Airway epithelial cell (primary cell): ENCODE measurements around a stretch of chr2.

DNA sequence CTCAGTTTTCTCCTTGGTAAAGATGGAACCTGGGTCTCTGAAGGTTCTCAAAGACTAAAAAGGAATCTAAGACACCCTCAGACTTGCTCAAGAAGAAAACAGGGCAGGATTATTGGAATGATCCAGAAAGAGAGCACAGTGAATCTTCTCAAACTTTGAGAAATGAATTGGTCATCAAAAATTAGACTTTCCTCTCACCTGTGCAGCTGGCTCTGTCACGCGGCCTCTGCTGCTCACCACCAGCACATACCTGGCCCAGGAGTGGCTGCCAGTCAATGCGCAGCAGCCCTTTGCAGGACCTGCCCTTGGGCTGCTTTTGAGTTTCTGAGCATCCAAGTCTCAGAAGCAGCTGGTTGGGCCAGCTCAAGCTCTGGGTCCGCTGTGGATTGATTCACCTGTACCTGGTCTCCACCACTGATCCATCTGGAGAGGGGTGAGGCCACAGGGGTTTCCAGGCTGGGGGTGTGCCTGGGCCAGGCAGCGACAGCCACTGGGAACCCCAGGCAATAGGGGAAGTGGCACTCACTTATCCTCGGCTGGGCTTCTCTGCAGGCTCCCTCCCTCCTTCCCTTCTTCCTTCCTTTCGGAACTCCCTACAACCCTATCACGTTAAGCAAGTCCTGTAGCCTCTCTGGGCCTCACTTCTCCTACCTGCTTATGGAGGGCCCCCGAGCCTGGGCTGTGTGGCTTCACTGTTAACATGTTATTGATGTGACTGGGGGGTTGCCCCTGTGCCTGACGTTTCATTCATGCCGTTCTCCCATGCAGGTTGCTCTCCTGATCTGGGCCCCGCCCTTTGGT, 48.0 kb downstream of the SH3BP4 start:
- RAMPAGE, long total RNA, result no peak

- RAMPAGE, long total RNA, result no peak
Observed at GRCh38 chr2:235066947-235067299, 115.1 kb downstream of the SH3BP4 start.

DNA sequence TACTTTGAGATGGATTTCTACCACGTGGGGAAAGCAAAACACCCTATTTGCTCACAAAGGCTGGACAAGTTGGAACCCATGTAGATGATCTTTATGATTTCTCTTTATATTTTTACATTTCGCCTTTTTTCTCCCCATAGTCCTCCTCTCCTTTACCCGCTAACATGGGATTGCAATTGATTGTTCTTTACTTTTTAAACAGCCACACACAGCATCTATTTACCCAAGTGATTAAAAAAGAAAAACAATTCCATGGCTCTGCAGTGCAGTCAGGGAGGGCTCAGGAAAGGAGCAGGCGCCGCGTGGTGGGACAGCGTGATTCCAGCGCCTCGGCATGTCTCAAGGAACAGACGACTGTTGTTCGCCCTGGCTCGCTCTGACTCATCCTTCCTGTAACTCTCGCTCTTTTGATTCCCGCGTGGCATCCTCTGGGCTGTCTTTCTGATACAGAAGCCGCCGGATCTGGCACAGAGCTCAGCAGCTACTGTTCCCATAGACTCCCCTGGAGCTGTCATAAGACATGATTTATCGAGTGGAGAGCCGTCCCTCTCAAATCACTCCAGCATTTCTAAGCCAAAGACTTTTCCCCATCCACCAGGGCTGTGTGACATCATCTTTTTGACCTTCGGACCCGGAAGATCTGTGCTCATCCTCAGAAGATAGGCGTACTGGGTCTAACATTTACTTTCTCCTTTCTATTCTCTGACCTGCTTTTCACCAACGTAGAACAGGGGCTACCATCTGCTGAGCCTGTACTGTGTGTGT, 230.3 kb upstream of the AGAP1 start:
- RAMPAGE, long total RNA, result no peak

DNA sequence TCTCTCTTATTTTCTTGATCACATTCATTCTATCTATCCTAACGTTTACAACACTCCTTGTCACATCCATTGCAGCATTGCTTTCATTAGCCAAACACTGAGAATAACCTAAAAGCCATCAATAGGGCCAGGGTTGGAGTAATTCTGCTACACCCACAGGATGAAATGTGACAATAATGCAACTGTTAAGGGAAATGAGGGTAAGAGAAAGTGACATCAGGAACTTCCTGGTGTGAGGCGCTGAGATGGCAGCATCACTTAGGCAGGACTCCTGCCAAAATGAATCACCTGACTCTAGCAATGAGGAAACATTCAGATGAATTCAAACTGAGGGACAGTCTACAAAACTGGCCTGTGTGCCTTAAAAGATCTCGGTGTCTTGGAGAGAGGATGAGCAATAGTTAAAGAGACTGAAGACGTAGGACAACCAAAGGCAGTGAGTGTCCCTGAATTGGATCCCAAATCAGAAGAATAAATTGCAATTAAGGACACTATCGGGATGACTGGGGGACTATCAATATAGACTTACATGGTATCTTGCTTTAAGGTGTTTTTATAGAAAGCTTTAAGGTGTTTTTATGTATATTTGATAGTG, 115.5 kb upstream of the AGAP1 start:
- RAMPAGE, long total RNA, result no peak

DNA sequence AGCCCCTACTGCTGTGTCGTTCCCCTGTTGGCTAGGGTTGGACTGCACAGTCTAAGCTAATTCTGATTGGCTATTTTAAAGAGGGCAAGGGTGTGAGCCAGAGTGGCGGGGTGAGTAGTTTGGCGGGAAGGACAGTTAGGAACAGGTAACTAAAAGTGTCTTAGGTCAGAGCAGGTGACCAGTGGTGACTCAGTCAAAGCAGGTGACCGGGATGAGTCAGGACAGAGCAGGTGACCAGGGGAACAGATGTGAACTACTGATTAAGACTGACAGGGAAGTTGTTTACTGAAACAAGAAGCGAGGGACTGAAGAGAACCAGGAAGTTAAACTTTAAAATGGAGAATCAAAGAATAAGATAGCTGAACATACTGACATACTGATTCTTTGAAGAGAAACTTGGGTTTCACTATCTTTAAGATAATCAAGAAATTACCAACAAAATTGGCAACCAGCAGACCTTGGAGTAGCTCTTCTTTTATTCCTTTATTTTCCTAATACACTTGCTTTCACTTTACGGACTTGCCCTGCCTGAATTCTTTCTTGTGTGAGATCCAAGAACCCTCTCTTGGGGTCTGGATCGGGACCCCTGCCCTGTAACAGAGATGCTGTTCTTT, 49.5 kb upstream of the AGAP1 start:
- RAMPAGE, long total RNA, result no peak

DNA sequence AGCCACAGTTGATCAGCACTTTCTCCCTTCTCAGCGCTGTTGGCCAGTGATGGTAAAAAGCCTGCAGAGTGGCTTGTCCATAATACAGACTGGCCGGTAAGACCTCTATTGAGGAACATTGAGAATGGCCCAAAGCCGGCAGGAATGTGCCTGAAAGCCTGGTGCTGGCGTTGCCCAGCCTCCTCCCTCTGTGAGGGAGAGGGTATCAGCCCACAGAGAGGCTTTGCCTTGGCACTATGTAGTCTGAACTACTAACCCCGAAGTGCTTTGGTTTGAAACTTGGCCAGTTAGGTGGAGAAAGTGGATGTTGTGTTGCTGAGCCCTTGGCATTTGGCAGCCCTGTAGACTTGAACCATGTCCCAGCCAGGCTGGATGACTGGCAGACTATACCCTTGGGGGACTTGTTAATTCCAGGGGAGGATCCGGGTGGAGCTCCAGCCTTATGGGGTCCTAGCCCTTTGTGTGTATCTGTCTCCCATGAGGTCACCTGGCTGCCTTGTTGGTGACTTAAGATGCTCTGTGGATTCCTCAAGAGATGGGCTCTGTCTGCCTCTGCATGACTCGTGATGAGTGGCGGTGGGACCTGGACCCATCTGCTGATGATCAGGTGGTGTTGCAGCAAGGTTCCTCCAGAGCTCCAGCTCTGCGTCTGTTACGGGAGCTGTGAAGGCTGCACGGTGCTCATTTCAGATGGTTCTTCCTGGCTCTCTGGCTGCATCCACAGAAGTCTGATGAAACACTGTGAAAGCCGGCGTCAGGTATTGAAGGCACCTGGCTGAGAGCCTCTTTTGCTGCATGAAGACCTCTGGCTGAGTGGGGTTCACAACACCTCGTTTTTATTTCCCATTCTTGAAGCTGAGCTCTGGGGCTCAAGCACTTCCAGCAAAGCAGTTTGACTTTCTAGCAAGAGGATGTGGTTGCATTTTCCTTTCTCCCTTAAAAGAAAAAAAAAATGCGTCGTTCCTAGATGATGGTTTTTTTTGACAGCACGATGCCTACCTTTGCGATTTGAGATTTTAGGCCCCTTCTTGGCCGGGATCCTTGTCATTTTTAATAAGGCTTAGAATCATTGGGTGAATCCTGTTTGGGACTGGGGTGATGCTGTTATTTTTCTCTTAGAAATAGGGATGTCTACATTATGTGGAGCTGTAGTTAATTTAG, 2.4 kb downstream of the AGAP1 start:
- RAMPAGE, long total RNA, result no peak

GRCh38 chr2:235503812-235504593, 10.2 kb downstream of the AGAP1 start:
- RAMPAGE, long total RNA, result no peak

- RAMPAGE, long total RNA, result no peak
Observed at GRCh38 chr2:235596205-235596746, 102.4 kb downstream of the AGAP1 start.

DNA sequence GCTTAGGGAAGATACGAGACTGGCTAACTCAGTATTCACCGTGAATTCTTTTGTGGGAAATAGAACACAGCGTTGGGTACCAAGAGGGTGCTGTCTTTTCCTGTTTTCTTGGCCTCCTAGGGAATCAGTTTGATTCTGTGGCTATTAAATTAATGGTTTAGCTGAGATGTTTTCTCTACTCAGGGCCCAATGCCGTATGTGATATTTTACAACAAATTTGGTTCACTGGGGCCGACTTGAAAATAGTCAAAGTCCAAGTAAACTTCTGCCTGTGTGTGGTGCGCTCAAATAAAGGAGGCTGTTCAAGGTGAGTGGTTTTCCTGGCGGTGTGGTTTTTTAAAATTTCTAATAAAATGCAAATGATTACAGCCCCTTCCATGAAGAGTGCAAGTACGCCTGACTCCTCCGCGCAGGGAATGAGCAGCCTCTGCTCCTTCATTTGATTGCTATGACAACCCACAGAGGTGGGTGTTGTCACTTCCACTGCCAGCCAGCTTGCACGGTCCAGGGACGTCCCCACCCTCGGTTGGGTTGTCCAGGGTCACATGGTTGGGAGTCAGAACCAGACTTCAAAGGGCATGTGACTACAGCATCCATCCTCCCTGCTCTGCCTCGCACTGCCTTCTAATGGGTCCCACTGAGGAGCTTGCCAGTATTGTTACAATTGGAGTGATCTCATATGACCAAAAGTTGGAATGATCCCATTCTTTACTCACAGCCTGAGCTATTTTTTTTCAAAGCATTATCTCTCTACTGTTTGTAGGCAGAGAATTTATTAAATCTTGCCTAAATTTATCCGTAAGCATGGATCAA, 121.1 kb downstream of the AGAP1 start:
- RAMPAGE, long total RNA, result no peak

DNA sequence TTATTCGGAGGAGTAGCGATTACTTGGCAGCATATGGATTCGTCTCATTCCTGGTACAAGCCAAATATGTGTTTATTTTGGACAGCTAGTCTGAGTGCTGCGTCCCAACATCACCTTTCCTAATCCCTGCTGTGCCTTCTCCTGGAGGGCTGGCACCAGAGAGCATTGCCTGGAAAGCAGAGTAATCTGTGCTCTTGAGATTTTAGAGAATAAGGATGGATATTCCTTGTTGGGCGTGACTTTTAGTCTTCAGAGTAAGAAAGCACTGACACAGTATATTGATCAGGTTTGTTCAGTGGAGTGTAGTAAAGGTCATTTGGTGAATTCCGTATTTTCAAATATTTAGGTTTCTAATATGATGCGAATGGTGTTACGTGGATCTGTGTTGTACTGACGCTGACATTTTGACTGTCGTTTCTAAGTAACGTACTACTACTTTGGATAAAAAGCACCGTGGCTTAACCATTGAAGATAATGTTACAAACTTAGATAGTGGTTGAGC, 185.8 kb downstream of the AGAP1 start:
- RAMPAGE, long total RNA, result no peak

DNA sequence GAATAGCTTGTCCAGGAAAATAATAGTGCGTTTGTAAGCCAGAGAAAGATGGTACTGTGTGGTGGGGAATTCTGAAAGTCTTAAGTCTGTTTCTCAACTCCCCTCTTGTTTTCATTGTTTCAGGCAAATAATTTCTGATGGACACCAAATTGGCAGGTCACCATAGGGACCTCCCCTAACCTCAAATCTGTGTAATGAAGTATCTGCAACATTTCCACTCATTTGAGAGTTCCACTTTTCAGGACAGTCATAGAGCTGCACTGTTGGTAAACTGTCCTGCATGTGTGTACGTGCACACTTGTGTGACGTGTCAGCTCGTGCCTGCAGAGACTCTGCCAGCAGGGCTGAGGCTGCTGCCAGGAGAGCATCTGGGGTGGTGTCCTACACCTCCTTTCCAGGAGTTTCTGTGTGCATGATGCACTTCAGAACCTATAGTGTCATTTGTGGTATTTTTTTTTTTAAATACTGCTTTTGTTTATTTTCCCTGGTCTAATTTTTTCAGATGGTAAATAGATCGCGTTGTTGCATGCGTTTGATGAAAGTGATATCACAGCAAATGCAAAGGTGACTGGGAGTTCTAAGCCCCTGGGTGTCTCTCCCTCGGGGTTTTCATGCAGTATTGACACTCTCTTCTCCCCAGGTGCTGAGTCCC, 195.8 kb downstream of the AGAP1 start:
- RAMPAGE, long total RNA, result no peak

GRCh38 chr2:236012047-236012441, 156.1 kb downstream of the GBX2 start:
- RAMPAGE, long total RNA, result no peak

- RAMPAGE, long total RNA, result no peak
Observed at GRCh38 chr2:236177929-236178436, 9.8 kb upstream of the GBX2 start.

GRCh38 chr2:236179158-236179850, 11.1 kb upstream of the GBX2 start:
- RAMPAGE, long total RNA, result no peak

DNA sequence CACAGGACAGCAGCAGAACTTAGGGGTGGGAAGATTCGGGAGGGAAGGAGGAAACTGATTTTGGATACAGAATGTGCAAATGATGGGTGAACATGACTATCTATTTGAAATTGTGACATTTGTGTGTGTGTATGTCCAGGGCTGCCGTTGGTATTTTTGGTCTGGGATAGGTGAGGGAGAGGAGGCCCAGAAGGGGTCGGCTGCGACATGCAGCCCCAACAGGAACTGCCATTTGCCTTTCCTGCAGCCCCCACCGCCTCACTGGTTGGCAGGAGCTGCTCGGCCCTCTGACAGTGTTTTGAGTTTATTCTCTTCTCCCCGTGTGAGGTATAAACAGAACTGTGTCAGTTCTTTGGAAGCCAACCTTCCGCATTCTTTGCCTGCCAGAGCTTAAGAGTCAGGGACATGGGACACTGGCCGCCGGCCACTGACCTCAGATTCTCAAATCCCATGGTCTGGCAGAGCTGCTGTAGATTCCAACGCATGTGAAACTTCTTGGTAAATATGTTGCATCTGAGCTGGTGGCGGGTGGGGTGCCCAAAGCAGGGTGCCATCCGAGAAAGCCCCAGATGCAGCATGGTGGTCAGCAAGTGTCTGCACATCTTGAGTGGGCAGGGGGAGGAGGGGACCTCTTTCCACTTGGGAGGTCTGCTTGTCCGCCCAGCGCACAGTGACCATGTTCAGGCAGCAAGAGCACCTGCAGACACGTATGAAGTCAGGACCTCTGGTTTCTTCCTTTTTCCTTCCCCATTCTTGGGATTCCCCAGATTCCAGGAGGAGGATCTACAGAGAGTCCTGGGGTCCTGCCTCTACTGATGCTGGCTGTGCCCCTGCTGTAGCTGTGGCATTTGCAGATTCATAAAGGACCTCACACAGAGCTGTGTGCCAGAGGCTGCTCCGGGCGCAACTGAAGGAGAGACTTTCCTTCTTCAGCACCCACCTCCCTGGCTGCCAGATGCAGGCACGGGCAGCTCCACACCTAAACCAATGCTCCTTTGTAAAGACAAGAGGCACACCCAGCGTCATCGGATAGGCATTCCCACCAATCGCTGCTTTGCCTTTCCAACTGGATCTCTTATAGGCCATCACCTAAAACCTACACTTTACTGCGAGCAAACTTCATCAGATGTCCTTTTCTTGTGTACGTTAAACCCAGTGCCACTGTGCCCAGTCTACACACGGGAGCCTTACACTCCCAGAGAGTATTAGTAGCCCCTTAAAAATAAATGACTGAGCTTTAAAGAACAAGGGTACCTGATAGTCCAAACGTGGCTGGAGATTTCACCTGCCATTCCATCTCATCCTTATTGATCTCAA, 23.7 kb downstream of the ASB18 start:
- RAMPAGE, long total RNA, result no peak

GRCh38 chr2:236388999-236389875, 118.0 kb downstream of the IQCA1 start:
- RAMPAGE, long total RNA, result no peak

DNA sequence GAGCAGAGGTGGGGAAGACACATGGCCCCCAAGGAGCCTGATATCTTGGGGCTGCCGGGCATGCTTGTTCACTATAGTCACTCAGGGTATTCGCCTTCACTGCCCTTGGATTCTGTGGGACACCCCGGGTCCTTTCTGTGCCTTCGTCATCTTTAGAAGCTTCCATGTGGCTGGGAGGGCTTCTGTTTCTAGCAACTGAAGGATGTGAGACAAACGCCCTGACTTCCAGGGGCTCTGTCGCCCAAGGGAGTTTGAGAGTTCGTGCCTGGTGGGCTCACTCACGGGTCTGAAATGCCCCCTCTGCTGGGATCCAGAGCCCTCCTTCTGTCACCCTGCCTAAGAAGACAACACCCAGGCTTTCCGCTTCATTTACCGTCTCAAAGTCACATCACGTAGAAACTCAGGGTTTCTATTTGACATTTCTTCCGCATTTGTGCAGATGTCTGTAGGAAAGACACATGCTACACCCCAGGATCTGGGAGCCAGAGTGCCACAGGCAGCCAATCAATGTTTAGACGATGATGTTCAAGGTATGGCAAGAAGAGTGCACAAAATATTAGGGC, 24.5 kb upstream of the ACKR3 start:
- RAMPAGE, long total RNA, result no peak

- RAMPAGE, long total RNA, result no peak
Observed at GRCh38 chr2:236545737-236546207, 23.9 kb upstream of the ACKR3 start.

- RAMPAGE, long total RNA, result no peak
Observed at GRCh38 chr2:236567459-236567903, 2.1 kb upstream of the ACKR3 start.

DNA sequence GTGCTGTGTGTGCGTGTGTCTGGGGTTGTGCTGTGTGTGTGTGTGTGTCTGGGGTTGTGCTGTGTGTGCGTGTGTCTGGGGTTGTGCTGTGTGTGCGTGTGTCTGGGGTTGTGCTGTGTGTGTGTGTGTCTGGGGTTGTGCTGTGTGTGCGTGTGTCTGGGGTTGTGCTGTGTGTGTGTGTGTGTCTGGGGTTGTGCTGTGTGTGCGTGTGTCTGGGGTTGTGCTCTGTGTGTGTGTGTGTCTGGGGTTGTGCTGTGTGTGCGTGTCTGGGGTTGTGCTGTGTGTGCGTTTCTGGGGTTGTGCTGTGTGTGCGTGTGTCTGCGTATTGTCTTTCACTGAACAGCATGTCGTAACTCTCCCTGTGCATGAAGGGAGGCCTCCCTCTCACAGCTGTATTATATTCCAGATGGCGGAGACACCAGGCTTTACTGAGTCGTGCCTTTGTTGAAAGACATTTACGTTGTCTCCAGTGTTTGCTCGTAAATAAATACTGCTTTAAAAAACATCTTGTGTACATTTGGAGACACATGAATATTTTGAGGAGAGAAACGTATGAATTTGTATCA, 5.8 kb downstream of the ACKR3 start:
- RAMPAGE, long total RNA, result no peak